ENCODE data around the gene CUL3.

DNA sequence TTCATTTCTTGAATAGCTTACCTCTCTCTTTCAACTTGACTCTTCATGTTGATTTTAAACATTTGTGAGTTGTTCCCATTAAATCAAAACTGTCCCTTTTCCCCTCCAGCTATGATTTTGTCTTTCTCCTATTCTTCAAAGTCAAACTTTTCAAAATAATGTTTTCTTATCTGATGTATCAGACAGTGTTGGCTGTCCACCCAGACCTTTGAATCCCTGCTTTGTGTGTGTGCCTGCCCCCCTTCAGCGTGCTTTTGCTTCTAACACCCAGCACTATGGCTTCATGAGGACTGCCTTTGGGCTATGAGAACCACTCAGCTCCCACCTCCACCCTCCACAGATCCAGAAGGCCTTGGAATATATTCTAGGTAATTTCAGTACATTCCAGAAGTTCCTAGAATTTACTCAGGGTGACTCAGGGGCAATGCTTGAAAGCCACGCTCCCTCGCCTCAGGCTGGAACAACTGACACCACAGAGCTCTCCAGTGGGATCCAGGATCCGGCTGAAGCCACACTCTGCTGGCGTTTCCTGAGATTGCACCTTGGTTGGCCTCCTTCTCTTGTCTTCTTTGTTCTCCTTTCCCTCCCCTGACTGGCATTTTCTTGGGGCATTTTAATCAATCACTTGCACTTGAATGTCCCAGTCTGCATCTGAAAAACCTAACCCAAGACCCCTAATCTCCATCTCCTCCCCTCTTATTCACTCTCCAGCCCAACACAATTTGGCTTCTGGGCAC lies 92.7 kb upstream of the KCNE4 start:
- PRO-cap, result no peak
- RAMPAGE, long total RNA, 3 experiments, result no peak in any of the 3 experiments

- PRO-cap, result no peak
- RAMPAGE, long total RNA, 3 experiments, result no peak in any of the 3 experiments
These were observed 3.9 kb downstream of the KCNE4 start for GRCh38 chr2:223055900-223056324.

DNA sequence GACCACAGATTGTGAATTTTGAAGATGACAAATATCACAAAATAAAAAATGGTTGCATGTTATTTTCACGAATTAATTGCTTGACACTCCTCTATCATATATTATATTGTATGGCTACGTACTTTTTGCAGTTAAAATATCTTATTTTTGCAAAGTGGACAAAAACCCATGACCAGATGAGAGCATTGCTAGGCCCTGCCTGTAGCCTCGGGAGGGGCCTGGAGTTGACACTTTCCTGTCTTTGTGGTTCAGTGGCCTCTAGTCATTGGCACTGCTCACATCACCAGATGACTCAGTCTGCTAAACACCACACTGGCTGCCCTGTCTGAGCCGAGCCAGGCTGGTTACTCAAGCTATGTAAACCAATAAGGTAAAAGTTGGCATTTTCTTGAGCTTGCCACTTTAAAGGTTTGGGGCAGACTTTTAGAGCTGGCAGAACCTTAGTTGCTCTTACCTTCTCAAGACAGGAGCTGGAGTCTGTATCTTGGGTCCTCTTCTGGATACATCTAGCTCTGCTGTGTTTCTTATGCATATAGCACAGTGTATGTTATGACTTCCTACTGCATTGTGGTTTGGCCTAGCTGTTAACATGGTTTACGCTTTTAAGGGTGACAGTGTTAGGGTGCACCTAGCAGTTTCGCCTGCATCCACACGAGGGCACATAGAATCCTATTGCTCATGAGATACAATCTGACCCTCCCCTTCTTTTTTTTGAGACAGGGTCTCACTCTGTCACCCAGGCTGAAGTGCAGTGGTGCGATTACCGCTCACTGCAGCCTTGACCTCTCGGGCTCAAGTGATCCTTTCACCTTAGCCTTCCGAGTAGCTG lies 76.4 kb downstream of the AP1S3 start:
- PRO-cap, result no peak
- RAMPAGE, long total RNA, 3 experiments, result no peak in any of the 3 experiments

DNA sequence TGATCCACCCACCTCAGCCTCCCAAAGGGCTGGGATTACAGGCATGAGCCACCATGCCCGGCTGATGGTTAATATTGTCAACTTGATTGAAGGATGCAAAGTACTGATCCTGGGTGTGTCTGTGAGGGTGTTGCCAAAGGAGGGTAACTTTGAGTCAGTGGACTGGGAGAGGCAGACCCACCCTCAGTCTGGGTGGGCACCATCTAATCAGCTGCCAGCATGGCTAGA lies 32.6 kb upstream of the AP1S3 start:
- PRO-cap, result no peak
- RAMPAGE, long total RNA, 3 experiments, result no peak in any of the 3 experiments

DNA sequence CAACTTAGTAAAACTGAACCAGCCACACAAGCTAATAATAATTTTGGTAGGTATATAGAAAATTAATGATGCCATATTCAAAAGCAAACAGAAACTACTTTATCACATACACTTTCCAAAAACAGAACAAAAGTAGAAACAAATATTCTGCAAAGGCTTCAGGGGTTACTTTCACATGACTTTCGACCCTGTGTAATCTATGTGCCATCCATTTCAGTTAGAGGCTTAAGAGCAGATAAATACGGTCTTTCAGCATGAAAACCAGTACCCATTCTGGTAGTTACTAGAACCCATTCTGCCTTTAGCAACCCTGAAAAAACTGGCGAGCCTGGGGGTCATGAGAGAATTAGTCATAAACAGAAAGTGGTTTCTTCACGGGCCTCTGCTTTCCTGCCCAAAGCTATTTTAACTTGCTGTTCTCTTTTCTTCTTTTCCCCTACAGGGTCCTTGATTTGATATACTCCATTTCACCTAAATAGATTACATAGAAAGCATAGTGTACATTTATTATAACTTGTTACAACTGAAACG lies 48.4 kb downstream of the WDFY1 start:
- PRO-cap, result no peak
- RAMPAGE, long total RNA, 3 experiments, result no peak in any of the 3 experiments

DNA sequence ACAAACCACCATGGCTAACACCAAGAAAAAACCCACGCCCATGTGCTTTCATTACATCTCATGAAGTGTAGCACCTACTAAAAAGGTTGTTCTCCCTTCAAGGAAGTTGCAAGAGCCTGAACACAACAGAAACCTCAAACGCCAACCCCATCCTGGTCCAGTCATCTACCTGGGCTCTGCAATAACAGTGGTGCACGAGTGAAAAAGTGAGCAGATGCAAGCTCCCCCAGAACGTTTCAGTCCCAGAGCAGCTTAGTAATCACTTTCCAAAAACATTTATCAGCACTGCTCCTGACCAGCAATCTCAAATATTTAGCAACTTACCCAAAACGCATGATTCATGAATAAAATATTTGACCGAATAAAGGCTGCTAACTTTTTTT lies 3.3 kb downstream of the WDFY1 start:
- PRO-cap, result no peak
- RAMPAGE, long total RNA, 3 experiments, result no peak in any of the 3 experiments

DNA sequence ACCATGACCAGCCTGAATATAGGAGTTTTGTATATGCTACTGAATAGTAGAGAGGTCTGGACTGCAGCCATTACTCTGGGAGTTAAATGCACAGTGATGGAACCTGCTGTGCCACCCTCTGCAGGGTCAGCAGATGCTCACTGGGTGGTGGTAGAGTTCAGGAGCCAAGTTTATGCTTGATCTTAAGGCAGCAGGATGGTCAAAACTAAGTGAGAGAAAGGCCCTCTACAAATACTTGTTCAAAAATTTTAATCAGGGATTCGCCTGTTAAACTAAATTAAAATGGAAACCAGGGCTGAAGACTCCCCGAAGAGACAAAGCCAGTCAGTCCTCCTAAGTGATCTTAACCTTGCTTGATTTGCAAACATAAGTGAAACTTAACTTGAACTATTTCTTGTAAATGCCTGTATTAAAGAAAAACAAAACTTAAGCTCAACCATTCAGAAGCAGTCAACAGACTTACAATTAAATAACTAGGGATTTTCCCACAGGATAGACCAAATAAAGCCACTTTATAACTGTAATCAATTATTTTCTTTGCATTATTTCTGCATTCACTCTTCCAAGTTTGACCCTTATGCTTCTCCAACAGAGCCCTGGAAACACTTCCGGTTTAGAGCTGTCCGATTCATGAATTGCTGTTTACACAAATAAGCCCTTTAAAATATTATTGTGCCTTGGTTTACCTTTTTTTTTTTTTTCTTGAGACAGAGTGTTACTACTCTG lies 4.3 kb upstream of the WDFY1 start:
- PRO-cap, result no peak
- RAMPAGE, long total RNA, 3 experiments, result no peak in any of the 3 experiments

DNA sequence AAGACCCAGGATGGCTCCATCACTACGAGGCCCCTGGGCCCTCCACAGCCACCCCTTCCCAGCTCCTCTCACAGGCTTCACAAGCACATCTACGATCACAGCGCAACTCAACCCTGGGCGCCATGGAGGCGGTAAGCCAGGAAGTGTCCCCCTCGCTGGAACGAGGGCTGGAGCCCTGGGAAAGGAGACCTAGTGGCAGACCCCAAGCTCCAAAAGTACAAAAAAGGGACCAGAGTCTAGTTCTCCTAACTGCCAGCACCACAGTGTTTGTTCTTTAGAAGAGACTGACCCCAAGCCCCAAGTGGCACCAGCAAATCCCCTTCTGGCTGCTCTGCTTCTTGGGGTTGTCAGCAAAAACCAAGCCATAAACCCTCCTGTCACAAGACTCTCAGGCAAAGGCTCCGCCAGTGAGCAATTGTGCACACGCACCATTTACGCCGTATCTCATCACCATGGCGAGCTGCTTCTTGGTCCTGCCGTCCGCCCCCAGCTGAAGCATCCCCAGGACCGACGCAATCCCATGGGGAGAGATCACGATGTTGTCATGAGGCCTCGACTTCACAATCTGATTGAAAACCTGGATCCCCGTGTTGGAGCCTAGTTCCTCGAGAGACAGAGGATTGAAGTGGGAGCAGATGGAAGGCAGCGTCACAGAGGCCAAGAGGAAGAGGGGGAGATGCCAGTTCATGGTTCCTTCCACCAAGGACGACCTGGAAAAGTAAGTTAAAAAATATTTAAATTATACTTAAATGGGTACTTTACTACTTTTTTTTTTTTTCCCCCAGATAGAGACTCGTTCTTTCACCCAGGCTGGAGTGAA lies 37.7 kb downstream of the SERPINE2 start:
- PRO-cap, result no peak
- RAMPAGE, long total RNA, 3 experiments, result no peak in any of the 3 experiments

GRCh38 chr2:224008582-224009487 lies 30.3 kb downstream of the SERPINE2 start:
- PRO-cap, result no peak
- RAMPAGE, long total RNA, 3 experiments, result no peak in any of the 3 experiments

GRCh38 chr2:224025663-224026474 lies 13.2 kb downstream of the SERPINE2 start:
- PRO-cap, result no peak
- RAMPAGE, long total RNA, 3 experiments, result no peak in any of the 3 experiments

DNA sequence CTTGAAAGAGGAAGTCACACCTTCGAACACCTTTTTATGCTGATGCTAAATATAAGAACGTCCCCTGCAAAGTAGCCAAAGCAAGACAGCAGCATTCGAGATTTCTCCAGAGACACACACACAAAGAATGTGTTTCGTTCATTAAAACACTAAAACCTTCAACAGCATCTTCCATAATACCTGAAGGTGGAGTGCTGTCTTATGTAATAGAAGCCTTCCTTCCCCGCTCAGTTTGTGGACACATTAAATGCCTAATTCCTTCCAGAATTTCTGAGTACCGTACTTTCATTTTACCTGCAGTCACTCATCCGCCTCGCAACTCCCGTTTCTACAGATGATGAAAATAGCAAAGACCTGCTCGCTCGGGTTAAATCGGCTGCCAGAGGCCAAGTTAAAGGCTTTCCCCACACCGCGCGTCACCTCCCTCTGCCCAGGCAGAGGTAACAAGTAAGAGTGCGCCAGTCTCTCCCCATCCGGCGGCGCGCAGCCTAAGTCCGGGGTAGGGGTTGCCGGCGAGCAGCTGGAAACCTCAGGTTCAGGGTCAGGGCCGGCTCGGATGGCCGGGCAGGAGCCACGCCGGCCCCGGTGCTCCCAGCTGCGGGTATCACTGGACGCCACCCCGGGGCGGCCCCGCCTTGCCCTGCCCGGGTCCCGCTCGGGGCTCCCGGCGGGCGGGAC lies 751 bp downstream of the SERPINE2 start:
- PRO-cap, result unidirectional peak, plus-strand start at position 491 of the sequence
- RAMPAGE, long total RNA, 3 experiments, result no peak in any of the 3 experiments

- PRO-cap, result no peak
- RAMPAGE, long total RNA, 3 experiments, result no peak in any of the 3 experiments
These were observed 33.2 kb upstream of the SERPINE2 start for GRCh38 chr2:224072217-224072662.

- PRO-cap, result no peak
- RAMPAGE, long total RNA, 3 experiments, result no peak in any of the 3 experiments
These were observed 80.0 kb upstream of the FAM124B start for GRCh38 chr2:224481875-224482333.

GRCh38 chr2:224554866-224555948 lies 30.0 kb downstream of the CUL3 start:
- PRO-cap, result no peak
- RAMPAGE, long total RNA, 3 experiments, result start-site peak on the minus strand in 1 of 3 experiments, at chr2:224554931-224555034 at its widest, 12 reads per replicate

DNA sequence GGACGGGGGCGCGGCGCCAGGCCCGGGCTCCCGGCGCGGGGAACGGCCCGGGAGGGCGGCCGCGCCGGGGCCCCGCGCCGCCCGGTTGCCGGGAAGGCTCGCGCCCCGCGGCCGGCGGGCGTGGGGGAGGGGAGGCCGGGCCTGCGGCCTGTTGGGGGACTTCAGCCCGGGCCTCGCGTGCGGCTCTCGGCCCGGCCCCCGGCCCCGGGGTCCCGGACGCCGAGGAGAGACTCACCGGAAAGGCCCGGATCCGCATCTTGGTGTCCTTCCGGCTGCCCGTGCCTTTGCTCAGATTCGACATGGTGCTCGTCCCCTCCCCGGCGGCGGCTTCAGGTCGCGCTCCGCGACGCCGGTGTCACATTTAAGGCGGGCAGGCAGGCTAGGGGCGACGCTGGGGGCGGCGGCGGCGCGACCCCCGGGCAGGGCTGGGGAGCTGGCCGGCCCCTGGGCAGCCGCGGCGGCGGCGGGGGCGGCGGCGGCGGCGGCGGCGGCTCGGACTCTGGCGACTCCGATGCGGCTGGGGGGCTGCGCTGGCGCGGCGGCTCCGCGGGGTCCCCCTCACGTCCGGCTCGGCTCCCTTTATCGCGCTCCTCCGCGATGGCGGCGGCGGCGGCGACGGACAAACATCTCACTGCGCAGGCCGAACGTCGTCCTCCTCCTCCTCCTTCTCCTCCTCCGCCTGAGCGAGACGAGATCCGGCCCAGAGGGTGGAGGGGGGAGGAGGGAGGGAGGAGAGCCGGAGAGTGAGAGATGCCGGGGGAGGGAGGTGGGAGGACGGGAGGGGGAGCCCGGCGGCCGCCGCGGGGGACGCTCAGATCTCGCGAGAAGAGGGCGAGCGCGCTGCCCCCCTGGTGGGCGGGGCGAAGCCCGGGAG lies at the start of gene CUL3:
TSS of gene CUL3 (minus strand) at position 655 of the 874 bp plus-strand sequence.
- PRO-cap, result unidirectional peak, plus-strand start at position 291 of the sequence; bidirectional peak, plus-strand start outside the sequence, minus-strand start at position 681 of the sequence
- RAMPAGE, long total RNA, 3 experiments, result start-site peak on the minus strand in 3 of 3 experiments, centred at positions 358 to 771 of the sequence, 8 to 38 reads per replicate

DNA sequence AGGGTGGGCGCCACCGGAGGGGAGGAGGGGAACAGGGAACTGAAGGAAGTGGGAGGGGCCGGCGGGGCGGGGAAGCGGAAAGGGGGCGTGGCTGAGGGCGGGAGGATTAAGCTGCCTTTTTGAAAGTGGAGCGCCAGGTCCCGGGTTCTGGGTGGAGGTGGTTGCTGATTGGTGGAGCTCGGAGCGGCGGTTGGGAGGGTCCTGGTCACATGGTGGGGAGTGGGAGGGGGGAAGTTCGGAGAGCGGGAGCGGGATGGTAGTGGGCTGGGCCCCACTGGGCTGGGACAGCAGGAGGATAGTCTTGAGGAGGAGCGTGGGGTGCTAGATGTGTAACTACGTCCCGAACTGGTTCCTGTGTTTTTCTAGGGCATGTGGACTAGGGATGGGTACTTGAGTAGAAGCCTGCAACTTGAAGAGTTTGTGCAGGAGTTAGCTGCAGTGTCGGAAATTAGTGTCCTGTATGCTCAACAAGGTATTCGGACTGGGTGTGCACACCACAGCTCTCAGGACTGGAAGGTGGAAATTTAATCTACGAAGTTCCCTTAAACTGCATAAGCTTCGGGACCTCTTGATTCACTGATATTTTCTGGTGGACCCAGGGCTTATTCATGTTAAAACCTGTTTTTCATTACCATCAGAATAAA lies 542 bp upstream of the CUL3 start:
- PRO-cap, result bidirectional peak, plus-strand start at position 136 of the sequence, minus-strand start outside the sequence; unidirectional peak, plus-strand start at position 238 of the sequence
- RAMPAGE, long total RNA, 3 experiments, result no peak in any of the 3 experiments

DNA sequence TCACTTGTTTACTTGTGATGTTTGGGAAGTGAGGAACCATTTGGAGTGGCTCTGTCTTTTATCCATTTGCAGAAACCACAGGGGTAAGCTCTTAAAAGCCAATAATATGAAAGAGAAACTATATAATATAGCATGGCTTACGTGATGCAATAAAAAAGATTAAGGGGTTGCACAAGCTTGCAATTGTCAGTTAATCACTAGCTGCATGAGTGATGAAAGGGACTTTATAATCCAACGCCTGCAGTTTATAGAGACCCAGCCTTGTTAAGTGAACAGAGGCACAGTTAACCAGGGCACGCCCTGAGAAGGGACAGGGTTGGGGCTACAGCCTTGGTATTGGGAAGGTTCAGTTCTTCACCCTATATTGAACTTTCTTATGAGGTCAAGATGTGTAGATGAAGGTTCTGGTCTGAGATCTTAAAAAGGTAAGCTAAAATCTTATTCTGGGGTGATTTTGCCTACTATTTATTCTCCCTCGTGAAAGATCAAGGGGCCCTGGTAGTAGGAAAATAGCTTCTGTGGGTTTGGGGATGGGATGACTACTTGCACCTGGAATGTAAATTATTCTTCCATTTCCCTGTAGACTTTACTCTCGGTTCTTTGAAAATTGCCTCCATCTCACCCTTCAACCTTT lies 37.7 kb downstream of the CCDC195 start:
- PRO-cap, result no peak
- RAMPAGE, long total RNA, 3 experiments, result no peak in any of the 3 experiments

DNA sequence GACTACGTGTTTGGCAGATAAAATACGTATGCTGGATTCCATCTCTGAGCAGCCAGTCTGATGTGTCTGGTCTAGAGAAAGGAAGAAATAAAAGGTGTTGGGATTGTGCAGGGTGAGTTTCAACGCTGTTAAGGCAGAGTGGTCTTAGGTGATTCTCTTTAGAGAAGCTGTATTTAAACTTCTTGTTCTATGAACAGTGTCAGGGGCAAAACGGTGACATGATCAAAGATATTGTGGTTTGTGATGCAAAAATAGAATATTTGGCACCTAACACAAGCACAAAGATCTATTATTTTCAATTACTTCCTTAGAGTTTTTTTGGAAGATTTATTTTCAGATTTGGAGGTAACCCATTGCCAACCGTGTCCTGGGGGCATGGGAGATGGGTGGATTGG lies 46.9 kb upstream of the CCDC195 start:
- PRO-cap, result no peak
- RAMPAGE, long total RNA, 3 experiments, result no peak in any of the 3 experiments

GRCh38 chr2:224764736-224764935 lies 48.5 kb upstream of the CCDC195 start:
- PRO-cap, result no peak
- RAMPAGE, long total RNA, 3 experiments, result no peak in any of the 3 experiments

DNA sequence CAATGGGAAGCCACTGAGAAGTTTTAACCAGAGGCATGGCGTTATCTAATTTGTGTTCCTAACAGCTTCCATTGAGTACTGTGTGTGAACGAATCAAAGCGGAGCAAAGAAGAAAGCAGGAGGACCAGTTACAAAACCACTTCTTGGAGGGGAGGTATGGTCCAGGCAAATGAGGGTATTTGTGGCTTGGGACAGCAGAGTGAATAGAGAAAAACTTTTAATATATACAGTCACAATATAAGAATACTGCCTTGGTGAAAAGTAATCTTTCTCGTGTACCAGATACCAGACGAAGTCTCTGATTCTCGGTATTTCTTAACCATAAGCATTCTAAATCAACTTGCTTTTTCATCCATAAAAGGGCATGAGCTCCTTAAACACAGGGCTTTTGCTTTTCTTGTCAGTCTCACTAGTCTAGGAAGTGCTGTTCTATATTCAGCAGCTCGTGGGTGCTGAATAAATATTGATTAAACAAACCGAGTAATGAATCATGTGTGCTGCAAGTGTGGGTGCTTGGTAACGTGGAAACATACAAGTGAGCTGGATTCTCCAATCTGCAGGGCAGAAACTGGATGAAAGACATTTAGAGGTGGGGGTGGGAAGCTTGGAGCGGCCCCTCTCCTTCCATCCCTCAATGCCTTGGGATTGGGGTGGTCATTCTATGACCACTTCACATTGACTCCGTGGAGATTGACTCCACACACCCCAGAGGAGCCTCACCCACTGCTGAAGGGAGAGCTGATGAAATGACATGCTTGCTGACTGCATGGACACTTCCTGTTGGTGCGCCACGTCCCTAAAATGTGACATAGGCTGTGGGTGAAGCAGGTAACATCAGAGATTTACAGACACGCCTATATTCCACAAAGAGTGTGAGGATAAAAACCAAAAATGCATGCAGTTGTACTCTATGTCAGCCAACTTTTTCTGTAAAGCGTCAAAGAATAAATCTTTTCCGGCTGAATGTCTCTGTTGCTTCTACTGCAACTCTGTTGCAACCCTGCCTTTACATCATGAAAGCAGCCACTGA lies 114.6 kb downstream of the DOCK10 start:
- PRO-cap, result no peak
- RAMPAGE, long total RNA, 3 experiments, result no peak in any of the 3 experiments

All from tibial nerve (tissue), 3 donors.